Temporal lobe (tissue), 2 donors: ENCODE measurements around the gene VAX1.

- RAMPAGE, long total RNA, result no peak
Observed at GRCh38 chr10:115807607-115807904, 465.4 kb downstream of the GFRA1 start.

DNA sequence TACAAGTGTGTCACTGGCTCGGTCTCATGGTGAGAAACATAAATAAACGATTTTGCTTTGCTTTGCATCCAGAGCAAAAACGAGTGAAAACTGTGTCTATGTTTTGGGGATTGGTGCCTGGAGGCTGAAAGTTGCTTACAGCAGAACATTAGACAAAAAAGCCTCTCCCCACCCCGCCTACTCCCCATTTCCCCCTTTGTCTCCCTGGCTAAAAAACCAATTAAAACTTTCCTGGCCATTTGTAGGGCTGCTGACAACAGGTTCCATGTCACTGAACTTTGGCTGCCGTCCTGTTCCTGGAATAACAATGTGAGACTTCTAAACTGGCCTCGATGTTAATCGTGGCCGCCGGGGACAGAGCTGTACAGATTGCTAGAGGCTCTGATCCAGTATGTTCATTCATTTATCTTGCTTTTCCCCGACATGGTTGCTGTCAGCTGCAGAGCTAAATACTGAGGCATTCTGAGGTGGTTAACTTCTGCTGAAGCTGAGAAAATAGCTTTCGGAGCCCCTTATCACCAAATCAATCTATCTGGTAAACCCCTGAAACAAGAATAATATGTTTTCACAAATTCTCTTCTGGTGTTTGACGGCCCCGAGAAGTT is 271.7 kb downstream of the GFRA1 start:
- RAMPAGE, long total RNA, result no peak

DNA sequence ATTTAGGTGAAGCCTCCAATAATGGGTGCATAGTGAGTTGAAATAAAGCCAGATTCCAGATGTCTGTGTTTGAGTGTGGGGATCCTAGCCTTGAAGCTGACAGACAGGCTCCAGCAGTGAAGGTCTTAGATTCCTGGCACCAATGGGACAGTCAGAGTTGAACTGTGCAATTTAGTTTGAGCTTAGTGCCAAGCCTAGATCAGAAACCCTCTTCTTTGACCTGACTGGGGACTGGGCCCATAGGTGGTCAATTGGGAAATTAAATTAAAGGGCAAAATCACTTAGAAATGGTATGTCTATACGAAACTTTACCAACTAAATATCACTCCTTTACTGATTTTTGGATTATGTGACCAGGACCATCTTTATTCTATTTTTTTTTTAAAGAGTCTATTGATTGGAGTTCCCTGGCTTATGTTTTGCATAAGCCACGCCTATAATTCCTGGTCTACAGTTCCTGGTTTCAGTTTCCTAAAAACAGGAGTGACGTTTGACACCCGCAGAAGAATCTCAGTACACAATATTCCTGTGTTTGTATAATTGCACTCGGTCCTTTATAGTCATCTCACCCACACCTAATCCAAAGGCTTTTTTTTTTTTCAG is 201.4 kb downstream of the GFRA1 start:
- RAMPAGE, long total RNA, result no peak

GRCh38 chr10:116741779-116742387 is 483 bp downstream of the HSPA12A start:
- RAMPAGE, long total RNA, result no peak

DNA sequence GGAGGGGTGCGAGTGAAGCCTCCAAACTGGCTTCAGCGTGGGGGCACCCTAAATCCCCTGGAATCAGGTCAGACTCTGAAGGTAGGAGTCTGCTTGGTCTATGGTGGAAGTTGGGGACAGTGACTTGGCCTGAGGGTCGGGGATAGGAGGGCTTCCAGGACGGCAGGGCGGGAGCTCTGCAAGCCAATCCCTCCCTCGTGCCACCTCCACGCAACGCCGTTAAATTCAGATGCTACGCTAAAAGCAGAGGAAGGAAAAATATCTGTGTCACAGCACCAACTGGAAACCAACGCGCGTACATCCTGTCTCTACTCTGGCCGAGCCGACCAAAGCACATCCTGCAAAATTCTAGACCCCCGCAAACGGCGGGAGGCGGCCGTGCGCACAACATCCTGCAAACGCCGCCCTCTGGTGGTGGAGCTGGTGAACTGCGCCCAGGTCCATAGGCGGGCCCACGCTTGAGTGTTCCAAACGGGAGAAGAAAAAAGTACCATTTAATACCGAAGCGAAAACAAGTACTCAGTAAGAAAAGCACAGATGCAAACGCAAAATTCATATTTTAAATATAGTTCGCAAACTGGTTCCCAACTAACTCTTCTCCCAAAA is 45.6 kb upstream of the HSPA12A start:
- RAMPAGE, long total RNA, result no peak

DNA sequence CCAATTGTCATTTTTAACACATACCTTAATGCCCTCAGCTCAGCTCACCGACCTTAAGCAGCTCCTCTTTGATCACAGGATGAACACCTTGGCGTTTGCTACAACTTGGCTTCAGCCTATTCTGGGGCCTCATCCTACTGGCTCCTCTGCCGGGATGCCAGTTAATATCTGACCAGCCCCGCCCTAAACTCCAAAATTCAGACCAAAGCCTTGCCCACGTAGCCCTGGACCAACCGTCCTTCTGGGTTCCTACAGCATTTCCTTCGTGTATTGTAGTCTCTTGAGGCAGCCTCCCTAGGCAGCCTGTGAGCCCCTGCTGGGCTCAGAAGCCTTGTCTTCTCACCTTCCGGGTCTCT is 746 bp downstream of the ENO4 start:
- RAMPAGE, long total RNA, result no peak

DNA sequence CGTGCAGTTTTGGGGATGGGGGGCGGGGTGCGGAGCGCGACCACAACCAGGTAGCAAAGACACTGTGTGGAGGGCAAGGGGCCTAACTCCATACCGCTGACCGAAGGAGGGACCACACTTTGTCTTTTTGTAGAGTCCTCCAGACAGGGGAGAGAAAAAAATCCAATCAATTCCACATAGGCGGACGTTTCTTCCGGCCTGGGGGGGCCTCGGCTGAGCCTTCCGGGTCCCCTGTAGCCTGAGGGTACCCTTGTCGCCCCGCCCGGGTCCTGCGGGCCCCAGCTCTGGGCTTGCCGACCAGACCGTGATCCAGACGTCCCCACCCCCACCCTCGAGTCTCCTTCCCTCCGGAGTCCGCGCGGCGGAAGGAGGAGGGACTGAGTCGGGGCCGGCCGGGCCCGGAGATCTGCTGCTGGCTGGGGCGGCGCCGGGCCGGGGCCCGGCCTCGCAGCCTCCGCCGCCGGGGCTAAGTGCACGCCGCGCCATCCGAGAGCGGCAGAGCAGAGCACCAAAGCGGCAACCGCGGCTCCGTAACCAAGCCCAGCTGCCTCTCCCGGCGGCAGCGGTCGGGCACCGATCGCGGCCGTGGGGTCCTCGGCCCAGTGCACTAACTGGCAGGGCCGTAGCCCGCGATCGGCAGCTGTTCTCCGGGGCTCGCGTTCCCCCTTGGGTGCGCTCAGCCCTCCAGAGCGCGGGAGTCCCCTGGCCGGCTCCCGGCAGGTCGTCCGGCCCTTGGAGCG is 1.1 kb downstream of the VAX1 start:
- RAMPAGE, long total RNA, result no peak

DNA sequence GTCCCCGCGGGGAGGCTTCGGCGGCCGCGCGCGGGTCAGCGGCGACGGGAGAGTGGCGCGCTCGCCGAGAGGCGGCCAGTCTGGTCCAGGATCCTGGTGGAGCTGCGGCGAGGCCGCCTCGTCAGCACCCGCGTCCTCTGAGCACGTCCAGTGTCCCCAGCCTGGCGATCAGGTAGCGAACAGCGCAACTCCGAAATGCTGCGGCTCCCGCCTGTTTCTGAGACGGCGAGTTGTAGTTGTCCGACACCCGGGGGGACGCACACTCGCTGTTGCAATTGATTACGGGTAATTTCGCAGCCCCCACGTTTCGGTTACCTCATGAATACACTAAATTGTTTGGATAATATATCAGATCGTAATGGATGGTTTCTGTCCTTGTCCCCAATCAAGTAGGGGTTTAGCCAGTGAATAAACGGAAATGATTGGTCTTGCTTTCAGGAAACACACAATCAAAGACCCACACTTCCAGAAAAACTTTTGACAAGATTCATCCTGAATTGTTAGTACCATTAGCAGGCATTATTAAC is at the start of gene VAX1:
Gene VAX1 (minus strand): TSS at position 54 of the 527 bp plus-strand sequence.
- RAMPAGE, long total RNA, result no peak

- RAMPAGE, long total RNA, result no peak
Observed at GRCh38 chr10:117168077-117168767, 29.1 kb upstream of the KCNK18 start.

GRCh38 chr10:117283115-117283600 is 42.2 kb downstream of the SLC18A2 start:
- RAMPAGE, long total RNA, result no peak

- RAMPAGE, long total RNA, result no peak
Observed at GRCh38 chr10:117361235-117361950, 13.8 kb downstream of the PDZD8 start.

DNA sequence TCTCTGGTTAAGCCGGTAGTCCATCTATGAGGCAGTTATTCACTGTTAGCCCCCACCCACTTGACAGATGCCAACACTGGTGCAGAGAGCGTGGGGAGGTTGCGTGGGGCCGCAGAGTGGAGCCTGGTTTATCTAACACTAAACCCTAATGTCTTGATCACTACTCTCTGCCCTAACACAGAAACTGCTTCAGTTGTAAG is 885 bp upstream of the PDZD8 start:
- RAMPAGE, long total RNA, result no peak

GRCh38 chr10:117461246-117461792 is 81.2 kb upstream of the EMX2 start:
- RAMPAGE, long total RNA, result no peak

- RAMPAGE, long total RNA, result no peak
Observed at GRCh38 chr10:117531857-117533220, 10.2 kb upstream of the EMX2 start.

- RAMPAGE, long total RNA, result no peak
Observed at GRCh38 chr10:117536336-117537368, 5.9 kb upstream of the EMX2 start.

DNA sequence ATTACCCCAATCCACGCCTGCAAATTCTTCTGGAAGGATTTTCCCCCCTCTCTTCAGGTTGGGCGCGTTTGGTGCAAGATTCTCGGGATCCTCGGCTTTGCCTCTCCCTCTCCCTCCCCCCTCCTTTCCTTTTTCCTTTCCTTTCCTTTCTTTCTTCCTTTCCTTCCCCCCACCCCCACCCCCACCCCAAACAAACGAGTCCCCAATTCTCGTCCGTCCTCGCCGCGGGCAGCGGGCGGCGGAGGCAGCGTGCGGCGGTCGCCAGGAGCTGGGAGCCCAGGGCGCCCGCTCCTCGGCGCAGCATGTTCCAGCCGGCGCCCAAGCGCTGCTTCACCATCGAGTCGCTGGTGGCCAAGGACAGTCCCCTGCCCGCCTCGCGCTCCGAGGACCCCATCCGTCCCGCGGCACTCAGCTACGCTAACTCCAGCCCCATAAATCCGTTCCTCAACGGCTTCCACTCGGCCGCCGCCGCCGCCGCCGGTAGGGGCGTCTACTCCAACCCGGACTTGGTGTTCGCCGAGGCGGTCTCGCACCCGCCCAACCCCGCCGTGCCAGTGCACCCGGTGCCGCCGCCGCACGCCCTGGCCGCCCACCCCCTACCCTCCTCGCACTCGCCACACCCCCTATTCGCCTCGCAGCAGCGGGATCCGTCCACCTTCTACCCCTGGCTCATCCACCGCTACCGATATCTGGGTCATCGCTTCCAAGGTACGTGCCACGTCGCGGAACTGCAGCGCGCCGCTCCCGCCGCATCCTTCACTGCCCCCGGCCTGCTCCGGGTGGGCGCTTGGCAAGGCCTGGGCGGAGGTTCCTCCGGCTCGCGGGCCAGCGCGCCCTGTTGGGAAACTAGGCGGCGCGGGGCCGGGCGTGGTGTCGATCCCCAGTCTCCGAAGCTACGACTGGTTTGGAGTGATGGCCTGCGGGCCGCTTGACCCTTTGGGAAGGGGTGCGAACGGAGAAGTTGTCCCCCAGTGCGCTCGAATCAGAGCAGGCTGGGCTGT is 720 bp downstream of the EMX2 start:
- RAMPAGE, long total RNA, result start-site peak on the plus strand centred at position 614 of the sequence, 137 bp wide, 11 and 18 reads in 2 replicates

DNA sequence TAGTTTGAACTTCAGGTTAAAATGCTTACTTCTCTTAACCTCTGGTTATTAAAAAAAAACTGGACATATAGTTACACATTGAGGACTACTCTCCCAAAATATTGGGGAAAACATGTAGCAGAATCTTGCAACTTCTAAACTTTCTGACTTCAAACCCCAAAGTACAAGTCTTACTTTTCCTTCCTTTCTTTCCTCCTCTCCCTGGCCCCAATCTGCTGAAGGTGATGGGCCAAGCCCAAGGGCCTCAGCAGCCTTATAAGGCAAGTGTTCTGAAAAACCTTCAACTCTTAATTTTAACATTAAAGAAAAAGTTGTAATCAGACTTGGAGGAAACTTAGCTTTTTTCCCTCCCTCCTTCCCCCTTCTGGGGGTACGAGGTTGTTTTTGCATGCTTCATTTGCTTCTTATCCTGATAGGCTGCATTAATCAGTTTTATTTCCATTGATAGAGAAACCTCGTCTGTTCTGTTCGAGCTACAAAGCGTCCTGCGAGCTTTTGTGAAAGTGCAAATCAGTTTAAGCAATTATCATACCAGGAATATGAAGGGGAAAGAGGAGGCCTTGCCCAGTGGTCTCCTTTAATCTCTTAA is 7.4 kb downstream of the EMX2 start:
- RAMPAGE, long total RNA, result no peak

- RAMPAGE, long total RNA, result no peak
Observed at GRCh38 chr10:117936126-117936741, 110.5 kb downstream of the RAB11FIP2 start.

- RAMPAGE, long total RNA, result no peak
Observed at GRCh38 chr10:118269494-118269976, 72.6 kb downstream of the FAM204A start.

GRCh38 chr10:118672064-118672788 is 76.8 kb upstream of the PRLHR start:
- RAMPAGE, long total RNA, result no peak